A673 (cell line): Measurements from ENCODE around the genes MMP15 and NDRG4.

DNA sequence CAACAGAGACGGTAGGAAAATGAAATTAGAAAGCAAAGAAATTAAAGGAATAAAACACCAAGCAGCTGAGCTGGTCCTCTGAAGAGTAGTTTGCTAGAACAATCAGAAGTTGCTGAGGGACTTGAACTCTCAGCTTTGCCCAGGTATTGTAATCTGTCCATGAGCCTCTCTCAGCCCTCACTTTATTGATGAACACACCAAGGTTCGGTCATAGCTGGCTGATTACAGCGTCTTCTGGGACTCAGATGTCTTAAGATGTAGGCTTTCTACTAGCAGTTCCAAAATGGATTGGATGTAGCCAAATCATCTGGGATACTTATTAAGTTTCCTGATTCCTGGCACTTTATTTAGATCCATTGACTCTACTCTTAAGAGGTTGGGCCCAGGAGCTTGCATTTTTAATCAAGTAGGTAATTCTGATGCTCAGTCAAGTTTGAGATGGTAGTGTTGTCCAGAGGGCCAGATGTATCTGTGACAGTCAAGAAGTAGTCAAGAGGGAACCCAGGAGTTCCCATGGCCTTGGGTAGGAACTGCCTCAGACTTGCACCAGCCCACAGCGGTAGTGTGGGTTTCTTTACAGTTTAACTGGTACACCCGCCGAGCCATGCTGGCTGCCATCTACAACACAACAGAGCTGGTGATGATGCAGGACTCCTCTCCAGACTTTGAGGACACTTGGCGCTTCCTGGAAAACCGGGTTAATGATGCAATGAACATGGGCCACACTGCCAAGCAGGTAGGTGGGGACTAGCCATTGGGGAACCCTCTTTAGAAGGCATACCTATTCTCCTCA, 3.3 kb upstream of the POLR2C start:
- PRO-cap: no peak

DNA sequence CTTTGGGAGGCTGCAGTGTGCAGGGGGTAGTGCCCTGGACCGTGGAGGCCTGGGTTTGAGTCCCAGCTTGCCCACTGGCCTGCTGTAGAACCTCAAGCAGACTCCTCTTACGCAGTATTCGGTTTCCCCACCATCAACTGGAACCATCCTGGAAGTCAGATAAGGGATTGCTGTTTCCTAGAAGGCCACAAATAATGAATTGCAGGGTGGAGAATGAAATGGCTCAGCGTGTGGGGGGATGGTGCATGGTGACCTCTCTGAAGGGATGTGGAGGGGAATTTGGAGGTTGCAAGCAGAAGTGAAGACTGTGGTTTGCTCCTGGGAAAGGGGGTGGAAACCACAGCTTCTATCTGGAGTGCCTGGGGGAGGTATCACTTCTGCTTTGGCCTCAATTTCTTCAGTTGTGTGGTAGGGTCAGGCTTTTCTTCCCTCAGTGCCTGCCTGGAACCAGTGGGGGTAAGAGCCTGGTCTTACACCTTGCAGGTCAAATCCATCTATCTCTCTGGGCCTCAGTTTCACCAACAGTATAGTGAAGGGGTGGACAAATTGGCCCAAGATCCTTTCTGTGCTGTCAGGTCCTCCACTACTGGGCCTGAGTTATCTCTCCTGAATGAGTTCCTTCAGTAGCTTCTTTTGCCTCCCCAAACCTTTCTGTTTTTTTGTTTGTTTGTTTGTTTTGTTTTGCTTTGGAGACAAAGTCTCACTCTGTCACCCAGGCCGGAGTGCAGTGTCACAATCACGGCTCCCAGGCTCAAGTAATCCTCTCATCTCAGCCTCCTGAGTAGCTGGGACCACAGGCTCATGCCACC, 1.9 kb downstream of the ADGRG5 start:
- PRO-cap: no peak

DNA sequence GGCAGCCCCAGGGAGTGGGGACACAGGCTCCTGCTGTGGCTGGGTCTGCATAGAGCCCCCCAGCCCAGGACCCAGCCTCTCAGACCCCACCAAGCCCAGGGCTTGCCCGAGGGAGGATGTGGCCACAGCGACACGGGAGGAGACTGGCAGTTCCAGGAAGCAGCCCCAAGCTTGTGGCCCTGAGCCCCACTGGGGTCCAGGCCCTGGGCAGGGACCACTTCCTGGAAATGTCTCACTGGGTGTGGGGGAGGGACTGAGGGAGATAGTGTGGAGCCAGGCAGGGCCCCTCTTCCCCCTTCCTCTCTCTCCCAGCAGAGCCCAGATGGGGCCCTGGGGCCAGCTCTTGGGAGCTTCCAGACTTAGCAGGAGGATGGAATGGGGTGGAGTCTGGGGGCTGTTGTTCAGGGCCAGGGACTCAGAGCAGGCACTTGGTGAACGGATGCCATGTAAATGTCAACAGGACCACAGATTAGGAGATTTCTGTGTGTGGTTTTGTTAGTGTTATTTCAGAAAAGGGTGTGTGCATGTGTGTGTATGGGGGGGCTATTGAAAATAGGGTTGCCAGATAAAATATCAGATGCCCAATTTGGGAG, 35.4 kb downstream of the ADGRG5 start:
- PRO-cap: no peak

DNA sequence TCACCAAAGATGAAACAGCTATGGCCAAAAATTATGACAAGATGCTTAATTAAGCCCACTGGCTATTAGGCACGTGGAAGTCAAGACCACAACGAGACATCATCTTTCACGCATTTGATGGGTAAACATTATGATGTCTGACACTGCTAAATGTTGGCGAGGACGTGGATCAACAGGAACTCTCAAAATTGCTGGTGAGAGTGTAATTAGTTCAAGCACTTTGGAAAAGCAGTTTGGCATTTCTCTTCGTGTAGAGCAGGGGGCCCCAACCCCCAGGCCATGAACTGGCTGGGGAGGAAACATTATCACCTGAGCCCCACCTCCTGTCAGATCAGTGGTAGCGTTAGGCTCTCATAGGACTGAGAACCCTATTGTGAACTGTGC, 39.6 kb upstream of the ADGRG1 start:
- PRO-cap: no peak

GRCh38 chr16:57816022-57816819, 13.9 kb upstream of the KIFC3 start:
- PRO-cap: no peak

- PRO-cap: bidirectional peak, plus-strand start at chr16:57835112, minus-strand start at chr16:57835059; unidirectional peak, minus-strand start at chr16:57835351
These were observed 32.6 kb upstream of the KIFC3 start for GRCh38 chr16:57834884-57835382.

DNA sequence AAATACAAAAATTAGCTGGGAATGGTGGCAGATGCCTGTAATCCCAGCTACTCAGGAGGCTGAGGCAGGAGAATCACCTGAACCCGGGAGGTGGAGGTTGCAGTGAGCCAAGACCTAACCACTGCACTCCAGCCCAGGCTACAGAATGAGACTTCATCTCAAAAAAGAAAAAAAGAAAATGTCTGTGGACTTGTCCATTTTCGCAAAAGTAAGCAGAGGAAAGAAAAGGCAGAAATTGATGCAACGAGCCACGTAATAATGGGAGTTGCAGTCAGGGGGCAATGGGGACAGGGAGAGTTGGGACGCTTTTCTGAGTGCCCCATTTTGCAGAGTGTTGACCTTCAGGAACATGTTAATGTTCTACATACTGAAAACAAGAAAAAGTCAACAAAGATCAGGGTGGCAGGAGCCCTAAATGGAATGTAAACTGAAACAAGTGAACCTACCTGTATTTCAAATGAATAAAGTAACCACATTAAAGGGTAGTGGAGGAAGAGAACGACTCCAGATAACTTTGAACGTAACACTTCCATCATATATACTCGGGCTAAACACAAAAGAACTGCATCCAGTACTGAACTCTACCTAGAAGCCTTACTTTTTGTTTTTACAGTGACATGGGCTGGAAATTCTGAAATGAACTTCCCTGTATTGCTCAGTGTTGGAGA, 76.4 kb downstream of the CNGB1 start:
- PRO-cap: no peak

DNA sequence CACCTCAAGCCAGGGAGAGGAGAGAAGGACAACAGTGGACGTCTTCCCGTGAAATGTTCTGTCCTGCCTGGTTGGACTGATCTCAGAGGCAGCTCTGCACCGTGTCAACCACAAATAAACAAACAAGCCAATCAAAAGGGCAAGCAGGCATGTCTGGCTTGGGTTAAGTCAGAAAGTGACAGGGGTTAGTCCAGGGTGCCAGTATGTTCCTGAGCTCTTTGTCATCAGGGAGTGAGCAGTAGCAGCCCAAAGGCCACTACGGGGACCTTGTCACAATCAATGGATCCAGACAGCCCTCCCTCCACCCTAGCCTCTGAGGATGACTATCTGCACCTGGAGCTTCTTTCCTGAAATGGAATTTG, 35.0 kb downstream of the CNGB1 start:
- PRO-cap: no peak

DNA sequence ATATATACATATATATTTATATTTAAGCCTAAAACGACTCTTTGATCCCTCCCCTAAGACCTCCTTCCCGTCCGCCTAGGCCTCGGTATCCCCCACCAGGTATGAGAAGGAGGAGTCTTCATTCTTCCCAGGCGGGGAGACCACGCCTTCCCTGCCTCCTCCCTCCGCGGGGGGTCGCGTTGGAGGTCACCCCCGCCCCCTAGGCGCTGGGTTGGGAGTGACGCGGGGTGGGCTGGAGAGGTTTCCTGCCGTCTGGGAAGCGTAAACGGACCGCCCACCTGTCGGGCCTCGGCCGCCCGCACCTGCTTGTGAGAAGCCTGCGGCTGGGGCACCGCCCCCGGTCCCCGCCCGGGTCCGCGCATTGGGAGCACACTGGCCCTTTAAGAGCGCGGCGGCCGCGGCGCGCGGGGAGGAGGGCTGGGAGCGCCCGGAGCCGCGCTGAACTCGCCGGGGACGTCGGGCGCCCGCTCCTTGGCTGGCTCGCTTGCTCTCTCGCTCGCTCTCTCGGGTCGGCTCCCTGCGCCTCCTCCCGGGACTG, at the start of gene MMP15:
MMP15 (plus strand) TSS at position 410 of the 538 bp plus-strand sequence.
- PRO-cap: bidirectional peak, plus-strand start at position 410 of the sequence, minus-strand start at position 90 of the sequence

DNA sequence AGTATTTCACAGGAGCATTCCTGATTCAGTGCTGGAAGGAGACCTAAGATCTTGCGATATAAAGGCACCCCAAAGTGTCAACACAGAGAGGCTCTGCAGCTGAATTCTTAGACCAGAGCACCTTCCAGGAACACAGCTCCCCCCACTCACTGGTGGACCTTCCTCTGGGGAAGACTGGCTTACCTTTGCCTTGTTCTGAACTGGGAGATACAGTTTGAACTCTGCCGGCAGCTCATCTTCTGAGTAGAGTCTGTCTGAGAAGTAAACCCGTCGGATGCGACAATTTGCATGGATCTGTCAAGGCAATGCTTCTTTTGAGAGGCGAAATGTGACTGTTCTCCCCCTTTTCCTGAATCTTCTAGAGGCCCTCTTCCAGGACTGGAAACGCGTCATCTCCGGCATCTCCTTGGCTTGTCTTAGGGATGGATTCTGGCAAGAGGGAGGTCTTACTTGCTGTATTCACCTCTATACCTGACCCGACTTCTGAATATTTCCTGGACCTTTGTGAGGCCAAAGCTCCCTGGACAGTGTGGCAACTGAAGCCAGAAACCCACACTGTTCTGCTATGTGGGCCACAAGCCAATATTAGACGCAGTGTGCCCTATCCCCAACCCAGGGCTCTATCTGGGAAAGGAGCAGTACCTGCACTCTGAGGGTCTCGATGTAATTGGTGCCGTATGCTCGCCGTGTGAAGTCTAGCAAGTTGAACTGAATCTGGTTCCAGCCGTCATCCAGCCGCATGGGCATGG, 14.4 kb downstream of the CFAP20 start:
- PRO-cap: no peak

DNA sequence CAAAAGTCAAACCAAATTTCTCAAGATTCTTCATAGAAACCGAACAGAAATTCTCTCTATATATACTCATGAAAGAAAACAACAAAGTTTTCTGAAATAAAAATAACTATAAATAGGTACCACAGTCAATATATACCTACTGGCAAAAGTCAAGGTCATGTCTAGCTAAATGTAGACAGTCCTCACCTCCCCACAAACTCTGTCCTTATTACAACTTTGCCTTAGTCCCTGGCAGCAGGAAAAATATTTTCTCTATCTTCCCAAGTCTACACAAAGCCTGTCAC, 2.8 kb downstream of the CFAP20 start:
- PRO-cap: no peak

DNA sequence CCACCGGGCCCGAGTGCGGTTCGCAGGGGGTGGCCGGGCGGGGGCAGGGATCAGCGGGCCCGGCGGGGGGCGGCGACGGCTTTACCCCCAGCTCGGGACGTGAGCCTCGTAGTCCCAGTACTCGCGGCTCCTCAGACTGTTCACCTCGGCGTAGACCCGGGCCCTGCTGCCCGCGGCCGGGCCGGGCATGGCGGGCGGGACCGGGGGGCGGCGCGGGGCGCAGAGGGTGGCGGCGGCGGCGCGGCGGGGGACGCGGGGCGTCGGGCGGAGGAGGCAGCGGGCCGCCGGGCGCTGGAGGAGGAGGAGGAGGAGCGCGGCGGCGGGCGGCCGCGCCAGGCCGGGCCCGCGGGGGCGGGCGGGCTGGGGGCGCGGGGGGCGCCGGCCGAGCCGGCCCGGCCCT, 358 bp downstream of the CSNK2A2 start:
- PRO-cap: unidirectional peak, plus-strand start at position 117 of the sequence

DNA sequence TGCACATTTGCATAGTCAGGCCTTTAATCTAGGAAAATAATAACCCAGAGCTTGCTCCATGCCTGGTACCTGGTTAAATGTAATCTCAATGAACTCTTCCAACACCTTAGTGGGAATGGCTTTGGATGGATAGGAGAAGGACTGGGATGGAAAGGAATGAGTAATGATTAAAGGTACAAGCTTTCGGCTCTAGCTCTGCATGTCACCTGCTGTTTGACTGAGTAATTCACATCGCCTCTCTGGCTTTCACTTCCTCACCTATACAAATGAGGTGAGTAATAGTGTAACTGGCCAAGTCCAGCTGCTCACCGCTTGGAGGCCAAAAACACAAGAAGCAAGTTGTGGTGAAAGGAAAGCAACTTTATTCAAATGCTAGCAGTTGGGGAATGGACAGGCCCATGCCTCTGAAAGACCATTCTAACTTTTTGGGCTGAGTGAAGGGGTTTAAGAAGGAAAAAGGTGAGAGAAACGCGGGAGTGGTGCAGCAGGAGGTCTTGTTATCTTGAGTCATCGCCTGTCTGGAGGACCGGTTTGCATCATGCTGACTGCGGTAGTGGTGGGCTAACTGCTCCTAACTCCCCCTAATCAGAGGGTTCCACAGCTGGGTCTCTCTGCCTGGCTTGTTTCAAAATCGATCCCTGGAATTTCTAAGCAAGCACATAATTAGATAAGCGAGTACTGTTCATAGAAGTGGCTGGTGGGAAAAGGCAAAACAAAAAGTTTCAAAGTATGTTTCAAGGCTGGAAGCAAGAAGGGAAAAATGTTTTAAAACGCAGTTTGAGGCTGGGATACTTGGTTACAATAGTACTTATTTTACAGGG, 6.1 kb upstream of the CCDC113 start:
- PRO-cap: no peak

DNA sequence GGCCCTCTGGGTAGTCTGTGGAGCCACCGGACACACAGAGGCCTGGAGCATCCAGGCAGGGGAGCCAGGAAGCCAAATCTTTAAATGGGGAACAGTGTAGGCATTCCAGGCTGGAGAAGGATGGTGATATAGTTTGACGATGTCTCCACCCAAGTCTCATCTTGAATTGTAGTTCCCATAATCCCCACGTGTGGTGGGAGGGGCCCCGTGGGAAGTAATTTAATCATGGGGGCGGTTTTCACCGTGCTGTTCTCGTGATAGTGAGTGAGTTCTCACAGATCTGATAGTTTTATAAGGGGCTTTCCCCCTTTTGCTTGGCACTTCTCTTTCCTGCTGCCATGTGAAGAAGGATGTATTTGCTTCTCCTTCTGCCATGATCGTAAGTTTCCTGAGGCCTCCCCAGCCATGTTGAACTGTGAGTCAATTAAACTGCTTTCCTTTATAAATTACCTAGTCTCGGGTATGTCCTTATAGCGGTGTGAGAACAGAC, 28.8 kb downstream of the GINS3 start:
- PRO-cap: no peak

DNA sequence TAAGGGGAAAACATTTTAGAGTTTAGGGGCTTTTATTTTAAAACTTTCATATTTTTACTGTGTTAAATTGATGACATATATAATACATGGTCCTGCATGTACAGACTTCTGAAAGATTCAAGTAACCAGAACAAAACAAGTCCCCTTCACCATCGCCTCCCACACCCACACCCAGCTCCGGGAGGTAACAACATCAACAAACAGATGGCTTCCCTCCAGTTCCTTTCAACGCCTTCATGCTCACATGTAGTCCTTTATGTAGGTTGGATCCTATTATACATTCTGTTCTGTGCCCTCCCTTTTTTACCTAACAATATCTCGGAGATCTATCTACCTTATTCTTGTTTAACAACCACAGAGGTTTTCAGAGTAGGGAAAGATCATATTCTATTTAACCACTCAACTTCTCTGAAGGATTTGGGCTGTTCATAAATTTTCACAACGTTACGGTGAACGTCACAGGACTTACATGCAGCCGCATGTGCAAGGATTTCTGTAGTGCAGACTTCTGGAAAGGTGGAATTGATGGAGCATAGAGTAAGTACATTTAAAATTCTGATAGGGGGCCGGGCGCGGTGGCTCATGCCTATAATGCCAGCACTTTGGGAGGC, 30.6 kb downstream of the GINS3 start:
- PRO-cap: no peak

GRCh38 chr16:58499539-58500323, at the start of gene NDRG4:
NDRG4 (plus strand) TSS chr16:58500143.
- PRO-cap: no peak

GRCh38 chr16:58720796-58721541, 13.1 kb downstream of the GOT2 start:
- PRO-cap: no peak

DNA sequence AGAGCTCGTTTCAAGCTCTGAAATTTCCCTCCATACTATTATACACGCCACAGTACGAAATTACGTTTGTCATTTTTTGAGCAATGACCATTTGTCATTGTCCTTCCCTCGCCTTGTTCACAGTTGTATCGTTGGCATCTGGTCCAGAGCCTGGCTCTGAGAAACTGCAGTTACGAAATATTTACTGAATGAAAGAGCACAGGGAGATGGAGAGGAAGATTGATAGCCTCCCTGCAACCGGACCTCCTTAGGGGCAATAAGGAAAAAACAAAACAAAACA, 960 bp downstream of the GOT2 start:
- PRO-cap: no peak

DNA sequence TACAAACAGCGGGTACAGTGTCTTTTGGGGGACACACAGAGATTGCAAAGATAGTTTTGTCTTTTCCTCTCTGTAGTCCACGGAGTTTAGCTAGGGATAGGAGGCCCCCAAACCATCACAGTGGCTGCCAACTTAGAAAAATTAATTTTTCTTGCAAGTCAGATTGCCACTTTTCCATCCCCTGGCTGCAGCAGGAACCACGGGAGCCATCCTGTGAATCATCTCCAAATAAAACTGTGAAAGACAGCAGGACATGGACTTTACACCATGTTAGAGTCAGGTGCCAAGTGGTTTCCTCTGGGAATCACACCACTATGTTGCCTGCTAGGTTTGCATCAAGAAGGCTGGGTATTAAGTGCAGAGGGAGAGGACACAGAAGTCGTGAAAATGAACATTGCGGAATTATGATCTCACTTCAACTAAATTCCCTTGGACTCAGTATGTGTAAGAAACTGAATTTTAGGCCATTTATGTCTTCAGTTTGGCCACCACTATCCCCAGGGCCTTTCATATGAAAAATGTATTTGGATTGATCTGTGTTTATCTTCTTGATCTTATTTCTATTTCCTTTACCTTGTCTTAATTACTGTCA, 471.3 kb upstream of the GOT2 start:
- PRO-cap: no peak

DNA sequence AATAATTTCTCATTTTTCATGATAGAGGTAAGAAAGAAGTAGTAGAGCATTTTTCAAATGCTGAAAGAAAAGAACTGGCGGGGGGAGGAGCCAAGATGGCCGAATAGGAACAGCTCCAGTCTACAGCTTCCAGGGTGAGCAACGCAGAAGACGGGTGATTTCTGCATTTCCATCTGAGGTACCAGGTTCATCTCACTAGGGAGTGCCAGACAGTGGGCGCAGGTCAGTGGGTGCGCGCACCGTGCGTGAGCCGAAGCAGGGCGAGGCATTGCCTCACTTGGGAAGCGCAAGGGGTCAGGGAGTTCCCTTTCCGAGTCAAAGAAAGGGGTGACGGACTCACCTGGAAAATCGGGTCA, 1513.6 kb downstream of the CDH8 start:
- PRO-cap: no peak